ENCODE results near the genes SERPINB7 and CDH19.

DNA sequence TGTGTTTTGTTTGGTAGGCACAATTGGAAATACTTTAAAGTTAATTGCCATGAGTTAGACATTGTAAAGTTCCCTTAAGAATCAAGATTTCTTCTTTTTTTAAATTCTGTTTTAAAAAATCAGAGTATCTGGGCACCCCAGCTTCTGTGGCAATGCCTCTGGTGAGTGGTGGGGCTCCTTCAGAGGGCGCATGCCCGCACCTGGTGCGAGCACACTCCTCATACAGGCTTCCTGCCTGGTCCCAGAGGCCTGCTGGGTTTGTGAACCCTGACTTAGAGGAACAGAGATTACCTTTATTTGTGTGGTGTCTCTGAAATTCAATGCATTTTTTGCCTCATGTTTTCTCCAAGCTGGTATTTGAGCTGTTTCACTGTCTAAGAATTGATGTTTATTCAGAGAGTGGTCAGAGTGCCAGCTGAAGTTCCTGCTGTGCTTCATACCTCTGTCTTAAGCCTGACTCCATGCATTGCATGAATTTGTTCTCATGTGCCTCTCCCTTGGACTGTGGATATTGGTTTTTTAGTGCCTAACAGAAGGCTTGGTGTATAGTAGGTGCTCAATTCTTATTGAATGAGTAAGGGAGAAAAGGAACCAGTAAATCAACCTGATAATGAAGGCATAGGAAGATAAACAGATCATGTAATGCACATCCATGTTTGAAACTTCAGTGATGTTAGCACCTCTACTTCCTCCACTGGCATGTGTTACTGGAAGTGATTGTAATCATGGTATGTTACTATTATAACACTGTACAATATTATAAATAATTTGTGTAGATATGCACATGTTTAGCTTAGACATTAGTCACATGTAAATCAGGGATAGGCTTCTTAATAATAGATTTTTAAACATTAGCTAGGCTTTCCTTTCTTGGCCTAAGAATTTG is 28.9 kb downstream of the PHLPP1 start:
- PRO-cap, result no peak

DNA sequence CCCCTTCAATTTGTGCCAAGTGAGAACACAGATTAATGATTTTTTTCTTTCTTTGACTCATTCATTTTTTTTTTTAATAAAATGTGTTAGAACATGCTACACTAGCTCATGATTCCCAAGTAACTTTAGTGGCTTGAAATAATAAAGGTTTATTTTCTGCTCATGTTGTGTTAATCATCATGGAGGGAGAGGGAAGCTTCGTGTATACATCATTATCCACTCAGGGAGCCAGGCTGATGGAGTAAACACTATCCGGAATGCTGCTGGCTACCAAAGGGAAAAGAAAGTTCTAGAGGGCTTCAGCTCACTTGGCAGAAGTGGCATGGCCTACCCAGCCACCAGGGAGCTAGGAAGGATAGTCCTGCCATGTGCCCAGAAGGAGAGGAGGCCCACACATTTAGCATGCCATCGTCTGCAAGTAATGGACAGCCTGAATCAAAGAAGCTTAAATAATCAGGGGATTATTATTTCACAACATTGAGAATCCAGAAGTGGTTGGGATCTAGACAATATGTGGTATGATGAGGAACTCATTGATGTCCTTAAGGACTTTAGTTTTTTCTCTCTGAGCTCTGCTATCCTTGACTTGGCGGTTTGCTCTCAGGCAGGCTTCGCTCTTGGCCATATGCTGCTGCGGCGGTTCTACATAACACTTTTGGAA is 40.8 kb downstream of the PHLPP1 start:
- PRO-cap, result no peak

- PRO-cap, result no peak
Measured at GRCh38 chr18:62939419-62939893, 224.1 kb downstream of the PHLPP1 start.

GRCh38 chr18:63003062-63003400 is 287.7 kb downstream of the PHLPP1 start:
- PRO-cap, result no peak

DNA sequence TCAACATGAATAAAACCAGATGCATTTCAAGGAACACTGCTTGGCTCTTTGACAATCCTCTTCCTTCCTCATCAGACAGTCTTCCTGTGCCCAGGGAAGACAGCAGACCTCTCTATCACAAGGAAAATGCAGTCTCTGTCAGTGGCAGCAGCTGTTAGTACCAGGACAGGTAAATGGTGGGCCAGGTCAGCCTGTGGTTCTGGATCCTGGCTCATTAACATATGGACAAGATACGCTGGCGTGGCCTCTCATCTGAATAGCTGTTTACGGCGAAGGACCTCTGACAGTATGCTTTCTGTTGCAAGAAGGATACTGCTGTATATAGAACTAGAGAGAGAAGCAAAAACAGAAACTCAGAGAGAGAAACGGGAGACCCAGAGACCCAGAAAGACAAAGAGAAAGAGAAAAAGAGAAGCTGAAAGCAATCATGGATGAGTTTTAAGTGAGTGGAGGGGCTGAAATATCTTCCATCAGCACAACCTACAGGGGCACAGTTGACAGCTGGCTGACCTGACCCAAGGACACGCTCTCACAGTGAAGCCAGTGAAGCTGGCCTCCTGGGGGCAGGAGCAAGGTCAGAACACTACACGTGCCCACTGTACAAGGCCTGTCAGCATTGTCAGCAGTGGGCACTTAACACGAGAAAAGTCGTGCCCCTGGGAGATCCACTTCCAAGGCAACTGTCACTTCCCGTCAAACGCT is 176.6 kb downstream of the BCL2 start:
- PRO-cap, result no peak

- PRO-cap, result no peak
Measured at GRCh38 chr18:63148333-63149272, 171.0 kb downstream of the BCL2 start.

DNA sequence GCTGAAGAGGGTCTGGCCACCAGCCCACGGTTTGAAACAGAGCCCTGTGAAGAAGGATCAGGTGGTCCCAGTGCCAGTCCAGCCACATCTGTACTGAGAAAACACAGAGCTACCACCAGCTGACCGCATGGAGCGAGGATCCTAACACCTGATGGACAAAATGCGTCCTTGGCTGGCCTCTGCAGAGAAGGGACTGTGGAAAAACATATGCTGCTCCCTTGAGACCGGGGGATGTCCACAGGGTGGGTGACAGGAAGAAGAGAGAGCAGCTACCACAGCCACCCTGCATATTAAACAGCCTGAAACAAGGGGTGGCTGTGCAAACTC is 137.3 kb downstream of the BCL2 start:
- PRO-cap, result no peak

GRCh38 chr18:63190022-63190535 is 129.5 kb downstream of the BCL2 start:
- PRO-cap, result no peak

DNA sequence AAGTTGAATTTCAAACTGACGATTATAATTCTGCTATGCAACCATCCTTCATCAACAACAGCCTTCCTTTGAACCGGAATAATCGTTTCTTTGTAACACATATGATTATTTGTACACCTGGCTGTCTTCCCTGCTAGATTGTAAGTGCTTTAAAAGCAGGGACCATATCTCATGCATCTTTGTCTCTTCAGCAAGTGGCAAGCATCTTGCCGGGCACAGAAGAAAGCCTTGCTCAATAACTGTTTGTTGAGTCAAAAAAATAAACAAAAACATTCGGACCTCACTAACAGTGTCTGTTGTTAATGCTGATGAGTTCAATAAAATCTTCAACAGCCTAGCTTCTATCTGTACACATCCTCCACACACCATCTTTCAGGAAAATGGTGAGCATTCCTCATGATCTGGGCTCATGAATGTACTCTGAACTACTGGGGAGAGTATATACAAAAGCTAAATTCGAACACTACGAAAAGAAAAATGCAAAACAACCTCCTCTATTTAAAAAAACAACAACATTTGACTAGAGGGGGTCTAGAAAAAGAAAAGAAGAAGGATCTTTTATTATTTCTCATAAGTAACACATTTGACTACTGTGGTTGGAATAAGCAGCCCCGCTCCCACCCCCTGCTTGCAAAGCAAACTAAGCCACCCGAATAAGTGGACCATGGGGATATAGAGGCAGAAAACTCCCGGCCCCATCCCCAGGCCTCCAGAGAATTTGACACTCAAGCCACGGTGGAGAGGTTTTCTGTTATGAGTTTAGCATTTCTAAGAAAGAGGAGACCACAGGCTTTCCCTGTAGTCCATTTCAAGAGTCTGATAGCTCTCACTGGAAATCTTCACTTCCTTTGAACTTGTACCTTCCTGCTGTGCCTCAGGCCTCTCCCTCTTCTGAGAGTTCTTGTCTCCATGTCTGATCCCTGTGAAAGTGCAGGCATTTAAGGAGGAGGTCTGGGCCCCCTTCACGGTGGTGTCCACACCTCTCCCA is 114.1 kb downstream of the BCL2 start:
- PRO-cap, result no peak

DNA sequence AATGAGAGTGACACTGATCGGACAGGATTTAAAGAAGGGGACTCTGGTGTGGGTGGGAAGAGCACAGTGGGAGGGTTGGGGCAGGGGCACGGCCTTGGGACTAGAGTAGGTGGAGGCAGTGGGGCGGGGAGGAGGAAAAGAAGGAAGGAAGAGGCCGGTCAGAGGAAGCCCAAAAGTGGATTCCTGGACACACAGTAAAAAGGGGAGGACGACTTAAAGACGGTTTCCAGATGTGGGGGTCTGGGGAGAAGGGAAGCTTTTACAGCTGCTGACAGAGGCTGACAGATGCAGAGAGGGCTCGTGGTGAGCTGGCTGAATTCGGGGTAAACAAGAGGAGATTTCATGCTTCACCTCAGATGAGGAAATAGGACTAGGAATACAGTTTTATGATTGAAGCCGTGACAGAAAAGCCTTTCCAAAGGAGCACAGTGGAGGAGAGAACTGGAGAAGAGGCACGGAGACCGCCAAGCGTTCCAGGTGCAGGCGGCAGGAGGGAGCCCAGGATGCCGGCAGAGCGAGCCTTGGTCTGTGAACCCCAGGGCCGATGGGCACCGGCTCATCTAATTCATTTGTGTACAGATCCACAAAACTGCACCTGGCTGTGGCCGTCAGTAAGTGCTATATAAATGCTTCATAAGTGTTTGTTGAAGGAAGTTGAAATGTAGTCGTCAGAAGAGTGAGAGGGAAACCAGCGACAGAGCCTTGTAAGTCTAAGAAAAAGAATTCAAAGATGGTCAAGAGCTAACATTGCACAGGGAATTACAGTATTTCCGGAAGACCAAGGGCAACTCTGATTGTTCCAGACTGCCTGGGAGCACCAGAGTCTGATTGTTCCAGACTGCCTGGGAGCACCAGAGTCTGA is 112.6 kb downstream of the BCL2 start:
- PRO-cap, result no peak

- PRO-cap, result no peak
Measured at GRCh38 chr18:63318418-63319263, 928 bp downstream of the BCL2 start.

DNA sequence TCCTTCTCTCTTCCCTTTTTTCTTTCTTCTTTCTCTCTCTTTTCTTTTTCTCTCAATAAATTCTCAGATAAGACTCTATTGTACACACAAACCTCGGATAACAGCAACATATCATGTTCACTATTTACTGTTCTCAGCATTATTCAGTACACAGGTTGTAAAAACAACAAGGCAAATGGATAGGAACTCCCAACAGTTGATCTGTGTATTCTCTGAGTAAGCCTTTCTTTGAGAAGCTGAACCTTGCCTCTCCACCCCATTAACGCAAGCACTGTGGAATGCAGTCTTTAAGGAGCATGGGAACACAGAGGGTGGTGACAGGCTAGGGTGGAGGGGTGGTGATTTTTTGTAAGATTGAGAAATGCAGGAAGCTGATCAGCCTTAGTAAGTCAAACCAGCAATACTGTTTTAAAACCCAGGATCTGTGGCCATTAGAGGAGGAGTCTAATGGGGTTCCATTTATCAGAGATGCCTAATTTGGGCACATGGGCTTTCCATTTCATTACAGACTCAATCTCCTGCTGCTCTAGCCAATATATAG is 19.6 kb upstream of the SERPINB11 start:
- PRO-cap, result no peak

GRCh38 chr18:63775236-63775818 is at the start of gene SERPINB7:
Gene SERPINB7 (plus strand): TSS chr18:63775418.
- PRO-cap, result no peak

- PRO-cap, result no peak
Measured at GRCh38 chr18:63963676-63964432, 6.0 kb upstream of the SERPINB8 start.

DNA sequence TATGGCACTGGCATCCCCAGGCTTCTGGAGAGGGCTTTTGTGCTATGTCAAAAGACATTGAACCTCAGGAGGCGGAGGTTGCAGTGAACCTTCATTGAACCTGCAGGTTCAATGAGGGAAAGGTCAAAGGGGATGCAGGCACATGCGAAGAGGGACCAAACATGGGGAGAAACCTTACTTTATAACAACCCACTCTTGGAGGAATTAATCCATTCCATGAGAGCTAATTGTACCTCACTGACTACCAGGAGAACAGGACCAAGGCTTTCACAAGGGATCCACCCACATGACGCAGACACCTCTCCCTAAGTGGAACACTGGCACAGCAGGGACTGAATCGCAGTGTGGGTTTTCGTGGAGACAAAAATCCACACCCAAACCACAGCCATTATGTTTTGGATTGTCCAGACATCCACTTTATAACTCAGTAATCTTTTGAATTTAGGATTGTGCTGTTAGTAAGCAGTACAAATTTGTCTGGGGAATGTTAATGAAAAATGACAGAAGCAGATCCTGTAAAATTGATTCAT is 4.0 kb upstream of the SERPINB8 start:
- PRO-cap, result no peak

- PRO-cap, result no peak
Measured at GRCh38 chr18:64992655-64993035, 758.2 kb upstream of the CDH7 start.

DNA sequence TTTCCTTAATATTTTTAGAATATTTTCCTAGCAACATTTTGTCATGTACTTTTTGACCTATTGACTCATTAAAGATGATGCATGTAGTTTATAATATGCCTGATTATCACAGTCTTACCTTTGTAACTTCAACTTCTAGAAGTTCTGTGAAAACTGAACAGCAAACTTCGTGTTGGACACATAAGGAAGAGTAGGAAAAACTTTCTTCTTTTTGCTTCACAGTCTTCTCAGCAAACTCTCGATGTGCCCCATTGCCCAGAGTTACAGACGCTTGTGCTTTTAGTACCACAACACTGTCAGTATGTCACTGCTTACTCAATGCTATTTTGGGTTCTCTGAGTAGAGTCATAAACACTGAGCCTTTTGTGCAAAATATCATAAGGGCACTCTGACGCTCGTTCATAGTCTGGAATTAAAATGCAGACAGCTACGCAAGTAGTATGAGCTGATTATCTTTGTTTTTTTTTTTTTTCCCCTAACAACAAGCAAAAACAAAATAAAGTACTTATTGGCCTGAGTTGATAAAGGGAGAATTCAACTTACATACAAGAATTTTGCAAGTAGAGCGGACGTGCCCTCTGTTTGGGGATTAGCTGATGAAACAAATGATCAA is at the start of gene CDH19:
Gene CDH19, minus strand, starts transcription at position 255 of the 613 bp plus-strand sequence.
- PRO-cap, result no peak

GRCh38 chr18:66640524-66640795 is 36.6 kb upstream of the CDH19 start:
- PRO-cap, result no peak

DNA sequence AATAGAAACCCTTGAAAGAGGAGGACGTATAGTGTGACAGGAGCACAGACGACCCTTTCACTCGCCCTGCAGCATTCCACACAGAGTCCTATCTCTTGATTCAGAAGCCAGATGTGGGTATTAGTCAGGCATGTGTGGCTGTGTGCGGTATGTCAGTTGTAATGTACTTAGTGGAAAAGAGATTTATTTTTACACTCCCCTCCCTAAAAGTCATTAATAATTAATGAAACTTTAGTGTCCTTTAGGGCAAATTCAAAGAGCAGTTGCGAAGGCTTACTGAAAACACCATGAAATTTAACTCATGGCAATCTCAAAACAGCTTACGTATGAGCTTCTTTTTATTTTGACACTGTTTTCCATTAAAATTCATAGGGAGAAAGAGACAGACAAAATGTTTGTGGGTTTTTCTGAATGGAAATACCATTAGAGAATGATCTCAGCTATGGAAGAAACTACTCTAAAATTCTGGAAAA is 83.8 kb upstream of the DSEL start:
- PRO-cap, result no peak

DNA sequence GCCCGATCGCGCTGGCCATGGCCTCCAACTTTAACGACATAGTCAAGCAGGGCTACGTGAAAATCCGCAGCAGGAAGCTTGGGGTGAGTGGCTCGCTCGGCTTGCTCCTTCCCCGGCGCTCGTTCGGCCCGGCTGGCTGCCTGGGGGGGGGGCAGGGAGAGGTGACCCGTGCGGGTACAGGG is 431 bp downstream of the DOK6 start:
- PRO-cap, result no peak